Measurements from ENCODE around the gene SNTN.

- RRBS = no CpG with 5 or more reads among the region's 11 CpGs
These were observed 22.3 kb downstream of the PXK start for GRCh38 chr3:58354958-58355482.

DNA sequence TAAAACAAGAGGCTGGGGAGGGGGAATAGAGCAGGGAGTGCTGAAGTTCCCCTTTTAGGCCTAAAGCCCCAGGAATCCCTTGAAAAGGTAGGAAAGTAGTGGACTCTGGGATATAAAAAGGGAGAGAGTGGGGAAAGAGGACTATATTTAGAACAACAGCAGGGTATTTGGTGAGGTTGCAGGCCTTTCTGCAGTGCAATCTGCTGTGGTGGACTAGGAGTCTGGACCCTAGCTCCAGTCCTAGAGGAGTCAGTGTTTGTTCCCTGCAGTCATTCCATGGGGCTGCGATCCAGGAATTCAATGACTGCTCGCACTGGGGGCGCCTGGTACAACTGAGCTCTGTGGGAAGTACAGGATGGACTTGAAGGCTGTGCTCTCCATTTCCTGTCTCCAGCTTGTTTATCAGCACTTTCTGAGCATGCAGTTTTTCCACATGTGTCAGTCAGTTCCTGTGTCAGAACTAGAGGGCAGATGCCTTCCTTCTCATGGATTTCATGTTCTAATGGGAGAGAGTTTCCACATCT, 46.8 kb downstream of the PDHB start:
- RRBS = no CpG with 5 or more reads among the region's 3 CpGs

DNA sequence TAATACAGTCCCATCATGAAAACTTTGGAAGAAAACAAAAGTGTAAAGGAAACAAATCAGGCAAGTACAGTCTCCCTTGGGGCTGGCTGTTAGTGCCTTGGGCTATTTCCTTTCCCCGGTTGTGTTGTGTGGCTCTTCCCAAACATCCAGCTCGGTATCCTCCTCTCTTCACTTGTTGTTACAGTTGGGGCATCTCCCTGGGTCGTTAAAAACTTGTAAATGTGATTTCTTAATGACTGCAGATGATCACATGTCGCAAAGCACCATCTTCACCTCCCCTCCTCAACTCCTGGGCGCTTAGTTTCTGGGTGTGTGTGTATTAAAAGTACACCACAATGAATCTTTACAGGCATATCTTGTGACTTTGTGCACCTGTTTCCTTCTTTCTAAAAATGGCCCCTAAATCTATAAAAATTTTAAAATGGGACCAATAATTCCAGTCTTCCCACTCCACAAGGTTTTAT, 4.7 kb upstream of the FAM3D start:
- RRBS = no CpG with 5 or more reads among the region's 5 CpGs

GRCh38 chr3:58690423-58691004, 23.9 kb upstream of the FAM3D start:
- RRBS = no CpG with 5 or more reads among the region's 3 CpGs

GRCh38 chr3:58874020-58874711, 175.7 kb downstream of the CFAP20DC start:
- RRBS = no CpG with 5 or more reads among the region's 5 CpGs

DNA sequence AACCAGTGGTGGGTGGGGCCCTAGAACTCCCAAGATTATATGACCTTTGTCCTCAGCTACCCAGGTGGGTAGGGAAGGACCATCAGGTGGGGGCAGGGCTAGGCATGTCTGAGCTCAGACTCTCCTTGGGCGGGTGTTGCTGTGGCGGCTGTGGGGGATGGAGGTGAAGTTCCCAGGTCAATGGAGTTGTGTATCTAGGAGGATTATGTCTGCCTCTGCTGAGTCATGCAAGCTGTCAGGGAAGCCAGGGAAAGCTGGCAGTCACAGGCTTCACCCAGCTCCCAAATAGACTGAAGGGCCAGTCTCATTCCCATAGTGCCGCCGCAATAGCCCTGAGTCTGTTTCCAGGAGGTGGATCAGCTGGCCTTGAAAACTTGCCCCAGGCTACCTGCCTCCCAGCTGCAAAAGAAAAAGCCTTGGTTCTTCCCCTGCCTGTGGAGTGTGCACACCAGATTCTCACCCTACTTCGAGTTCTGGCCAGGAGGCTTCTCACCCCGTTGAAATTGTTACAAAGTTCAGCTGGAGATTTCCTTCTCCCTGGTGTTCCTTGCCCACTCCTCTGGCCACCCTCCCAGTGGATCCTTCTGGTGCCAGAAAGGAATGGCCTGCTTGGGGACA, 139.8 kb upstream of the CFAP20DC start:
- RRBS = no CpG with 5 or more reads among the region's 6 CpGs

GRCh38 chr3:59435931-59436472, 386.2 kb upstream of the CFAP20DC start:
- RRBS = no CpG with 5 or more reads among the region's 5 CpGs

GRCh38 chr3:59606426-59606858, 556.6 kb upstream of the CFAP20DC start:
- RRBS = no CpG with 5 or more reads among the region's 8 CpGs

- RRBS = no CpG with 5 or more reads among the region's 6 CpGs
These were observed 14.5 kb downstream of the PTPRG start for GRCh38 chr3:61575812-61576276.

DNA sequence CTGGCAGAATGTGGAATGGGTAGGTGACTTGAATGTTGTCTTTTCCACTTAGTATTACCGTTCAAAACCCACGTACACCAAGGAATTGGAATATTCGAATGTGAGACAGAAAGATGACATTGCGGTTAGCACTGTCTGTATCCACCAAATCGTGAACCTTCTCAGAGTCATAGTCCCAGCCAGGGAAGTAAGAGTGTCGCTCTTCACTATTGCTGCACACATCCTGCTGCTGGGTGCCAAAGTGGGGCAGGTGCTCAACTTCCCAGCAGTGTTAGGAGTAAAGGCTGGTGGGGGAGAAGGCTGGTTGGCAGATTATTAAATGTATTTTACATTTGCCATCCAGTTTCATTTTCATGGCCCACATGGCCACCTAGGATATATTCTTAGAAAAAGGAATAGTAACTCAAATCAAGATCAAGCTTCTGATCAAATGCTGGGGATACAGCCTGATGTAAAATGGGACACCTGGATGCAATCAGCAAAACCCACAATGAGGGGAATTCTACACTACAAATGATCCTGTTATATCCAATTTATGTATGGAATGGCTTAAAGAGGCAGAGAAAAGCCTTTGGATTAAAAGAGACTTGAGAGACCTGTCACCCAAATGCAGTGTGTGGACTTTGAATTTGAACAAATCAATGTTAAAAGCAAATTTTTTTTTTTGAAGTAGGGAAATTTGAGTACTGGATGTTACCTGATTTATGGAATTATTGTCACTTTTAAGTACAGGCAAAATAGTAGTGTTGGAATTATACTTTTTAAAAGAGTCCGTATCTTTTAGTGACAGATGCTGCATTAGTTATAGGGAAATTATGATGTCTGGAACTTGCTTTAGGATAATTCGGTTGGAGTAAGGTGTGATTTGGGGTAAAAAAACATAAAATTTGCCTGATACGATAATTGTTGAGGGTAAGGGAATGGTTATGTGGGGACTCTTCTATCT, 65.4 kb downstream of the PTPRG start:
- RRBS = no CpG with 5 or more reads among the region's 9 CpGs

DNA sequence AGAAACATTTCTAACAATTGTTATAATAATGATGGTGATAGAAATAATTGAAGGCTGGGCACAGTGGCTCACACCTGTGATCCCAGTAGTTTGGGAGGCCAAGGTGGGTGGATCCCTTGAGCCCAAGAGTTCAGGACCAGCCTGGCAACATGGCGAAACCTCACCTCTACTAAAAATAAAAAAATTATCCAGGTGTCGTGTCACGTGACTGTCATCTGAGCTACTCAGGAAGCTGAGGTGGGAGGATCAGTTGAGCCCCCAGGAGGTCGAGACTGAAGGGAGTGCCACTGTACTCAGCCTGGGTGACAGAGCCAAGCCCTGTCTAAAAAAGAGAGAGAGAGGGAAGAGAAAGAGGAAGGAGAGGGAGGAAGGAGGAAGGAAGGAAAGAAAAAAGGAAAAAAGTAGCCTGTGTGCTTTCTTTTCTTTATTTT, 140.2 kb downstream of the PTPRG start:
- RRBS = no CpG with 5 or more reads among the region's 4 CpGs

DNA sequence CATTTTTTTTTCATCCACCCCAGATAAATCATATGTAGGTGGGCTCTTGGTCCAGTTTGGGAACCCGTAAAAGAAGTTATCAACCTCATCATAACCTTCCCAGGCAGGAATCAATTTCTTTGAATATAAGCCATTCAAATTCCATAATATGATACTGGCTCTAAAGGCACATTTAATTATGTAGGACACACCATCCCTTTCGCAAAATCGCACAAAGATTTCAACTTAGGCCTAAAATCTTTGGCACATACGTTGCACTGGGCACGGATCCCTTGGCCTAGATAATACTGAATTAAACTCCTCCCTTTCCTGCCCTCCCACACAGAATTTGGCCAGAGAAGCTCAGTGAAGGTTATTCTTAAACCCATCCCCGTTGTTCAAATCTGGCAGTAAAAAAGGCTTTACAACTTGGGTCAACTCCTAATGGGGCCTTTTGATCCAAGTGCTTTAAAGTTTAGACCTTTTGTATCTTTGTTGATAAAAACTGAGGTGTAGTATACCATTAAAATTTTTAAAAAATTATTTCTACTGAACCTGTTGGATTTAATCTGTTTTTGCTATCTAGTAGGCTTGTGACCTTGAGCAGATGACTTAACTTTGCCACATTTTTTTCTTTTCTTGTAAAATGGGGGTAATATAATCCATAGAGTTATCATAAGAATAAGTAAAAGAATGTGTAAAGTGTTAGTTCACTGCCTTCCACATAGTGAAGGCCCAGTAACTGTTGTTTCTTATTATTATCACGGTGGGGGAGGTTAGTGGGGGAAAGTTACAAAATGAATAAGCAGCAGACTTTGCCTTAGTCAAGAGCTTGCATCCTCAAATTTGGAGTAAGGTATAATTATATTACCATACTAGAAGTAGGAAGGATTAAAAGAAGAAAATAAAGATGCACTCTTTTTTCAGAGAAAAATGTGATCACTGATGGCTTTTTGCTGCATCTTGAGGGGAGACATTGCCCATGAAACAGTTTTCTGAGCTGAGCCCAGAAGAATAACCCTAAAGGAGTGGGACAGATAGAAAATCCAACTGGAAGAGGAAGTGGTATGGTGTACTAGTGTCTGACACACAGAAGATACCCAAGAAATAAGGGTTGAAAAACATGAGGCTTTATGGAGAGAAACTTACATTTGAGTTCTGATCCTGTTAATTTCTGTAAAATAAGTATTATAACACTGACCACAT, 247.4 kb downstream of the PTPRG start:
- RRBS = no CpG with 5 or more reads among the region's 7 CpGs

DNA sequence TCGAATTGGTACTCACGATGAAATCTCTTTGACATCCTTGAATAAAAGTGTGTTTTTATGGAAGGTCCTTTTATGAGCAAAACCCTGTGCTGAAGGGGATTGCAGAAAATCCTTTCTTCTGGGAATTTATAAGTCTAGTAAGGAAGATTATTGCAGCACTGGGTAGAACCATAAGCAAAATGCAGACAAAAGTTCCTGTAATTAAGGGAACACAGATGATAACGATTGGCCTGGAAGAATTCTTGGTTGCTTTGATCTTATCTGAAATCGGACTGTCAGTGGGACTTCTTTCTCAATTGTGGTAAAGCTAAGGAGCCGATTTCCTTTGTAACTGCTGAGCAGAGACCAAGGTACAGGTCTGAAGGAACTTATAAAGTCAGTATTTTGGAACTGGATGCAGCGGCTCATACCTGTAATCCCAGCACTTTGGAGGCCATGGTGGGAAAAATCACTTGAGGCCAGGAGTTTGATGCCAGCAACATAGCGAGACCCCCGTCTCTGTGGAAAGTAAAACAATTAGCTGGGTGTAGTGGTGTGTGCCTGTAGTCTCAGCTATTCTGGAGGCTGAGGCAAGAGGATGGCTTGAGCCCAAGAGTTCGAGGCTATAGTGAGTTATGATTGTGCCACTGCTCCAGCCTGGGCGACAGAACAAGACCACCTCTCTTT, 346.2 kb downstream of the PTPRG start:
- RRBS = no CpG with 5 or more reads among the region's 10 CpGs

- RRBS = no CpG with 5 or more reads among the region's 6 CpGs
These were observed 182.9 kb upstream of the C3orf14 start for GRCh38 chr3:62135859-62136291.

GRCh38 chr3:62159719-62160312, 159.0 kb upstream of the C3orf14 start:
- RRBS = no CpG with 5 or more reads among the region's 7 CpGs

DNA sequence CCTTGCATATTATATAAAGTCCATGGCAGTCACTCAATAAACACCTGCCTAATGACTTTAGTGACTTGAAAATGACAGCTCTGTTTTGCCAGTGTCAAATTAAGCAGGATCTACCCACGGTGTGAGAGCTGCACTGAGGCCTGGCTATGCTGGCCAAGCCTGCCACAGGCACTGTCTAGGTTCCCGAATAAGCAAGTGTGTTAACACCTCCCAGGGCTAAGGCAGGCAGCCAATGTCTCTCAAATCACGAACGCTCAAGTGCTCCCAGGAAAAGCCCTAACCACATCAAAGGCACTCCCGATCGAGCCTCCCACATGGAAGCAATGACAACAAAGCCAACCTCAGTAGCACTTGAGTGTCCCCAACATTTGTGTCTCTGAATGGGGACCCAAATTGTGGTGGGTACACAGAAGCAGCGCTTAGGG, 233.8 kb upstream of the FEZF2 start:
- RRBS = no CpG with 5 or more reads among the region's 7 CpGs

- RRBS = no CpG with 5 or more reads among the region's 3 CpGs
These were observed 29.5 kb downstream of the SYNPR start for GRCh38 chr3:63307612-63308070.

GRCh38 chr3:63652327-63652974, at the start of gene SNTN:
SNTN (plus strand) TSS chr3:63652675.
- RRBS = no CpG with 5 or more reads among the region's 3 CpGs

GRCh38 chr3:63908192-63908544, 44.5 kb downstream of the ATXN7 start:
- RRBS = no CpG with 5 or more reads among the region's 1 CpG

DNA sequence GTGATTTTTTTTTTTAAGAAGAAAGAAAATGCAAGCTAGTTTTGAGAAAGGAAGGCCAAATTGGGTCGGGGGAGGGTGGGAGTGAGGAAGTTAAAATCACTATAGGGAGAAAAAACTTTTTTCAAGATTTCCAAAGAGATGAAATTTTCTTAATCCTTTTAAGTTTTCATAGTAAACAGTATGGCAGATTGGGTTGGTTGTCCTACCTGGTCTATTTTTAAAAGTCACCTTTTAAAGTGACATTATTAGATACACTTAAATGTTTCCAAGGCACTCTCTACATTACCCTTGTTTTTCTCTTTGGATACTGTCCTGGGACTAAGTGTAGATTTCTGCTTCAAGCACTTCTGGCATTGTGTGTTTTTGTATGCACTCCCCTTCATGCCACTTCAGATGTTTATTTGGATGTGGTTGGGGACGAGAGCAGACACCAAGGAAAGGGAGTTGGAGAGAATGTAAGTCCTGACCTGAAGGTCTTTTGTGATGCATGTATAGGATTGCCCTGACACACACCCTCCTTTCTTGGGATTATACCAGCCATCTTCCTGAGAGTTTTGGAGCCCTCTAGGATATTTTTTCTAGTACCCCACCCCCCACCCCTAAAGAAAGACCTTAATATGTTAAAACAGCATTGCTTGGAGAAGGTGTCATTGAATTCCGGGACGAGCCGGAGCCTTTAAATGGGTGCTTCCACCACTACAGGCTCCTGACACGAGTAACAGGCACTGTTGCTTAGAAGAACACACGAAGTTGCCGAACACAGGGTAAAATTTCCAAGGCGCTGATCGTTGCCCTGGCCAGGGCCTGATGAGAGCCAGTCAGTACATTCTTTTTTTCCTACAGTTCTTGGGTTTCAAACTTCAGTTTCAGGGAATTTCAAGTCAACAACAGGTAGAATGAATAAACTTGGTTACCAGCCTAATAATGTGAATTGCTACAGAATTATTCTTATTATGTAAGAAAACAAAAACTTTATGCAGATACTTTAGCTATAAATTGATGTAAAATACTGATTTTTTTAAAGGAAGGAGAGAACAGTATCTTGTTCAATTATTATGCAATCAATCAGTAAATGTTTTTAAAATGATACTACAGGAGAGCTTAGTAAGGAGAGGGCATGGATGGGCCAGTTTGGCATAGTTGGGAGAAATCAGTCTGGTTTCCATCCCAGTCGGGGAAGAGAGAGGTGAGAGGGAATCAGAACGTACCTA, 22.7 kb downstream of the PSMD6 start:
- RRBS = no CpG with 5 or more reads among the region's 12 CpGs

All from UCH-1 (cell line).